Hematopoietic multipotent progenitor cell (in vitro differentiated cells): ENCODE results near the gene ZFYVE21.

DNA sequence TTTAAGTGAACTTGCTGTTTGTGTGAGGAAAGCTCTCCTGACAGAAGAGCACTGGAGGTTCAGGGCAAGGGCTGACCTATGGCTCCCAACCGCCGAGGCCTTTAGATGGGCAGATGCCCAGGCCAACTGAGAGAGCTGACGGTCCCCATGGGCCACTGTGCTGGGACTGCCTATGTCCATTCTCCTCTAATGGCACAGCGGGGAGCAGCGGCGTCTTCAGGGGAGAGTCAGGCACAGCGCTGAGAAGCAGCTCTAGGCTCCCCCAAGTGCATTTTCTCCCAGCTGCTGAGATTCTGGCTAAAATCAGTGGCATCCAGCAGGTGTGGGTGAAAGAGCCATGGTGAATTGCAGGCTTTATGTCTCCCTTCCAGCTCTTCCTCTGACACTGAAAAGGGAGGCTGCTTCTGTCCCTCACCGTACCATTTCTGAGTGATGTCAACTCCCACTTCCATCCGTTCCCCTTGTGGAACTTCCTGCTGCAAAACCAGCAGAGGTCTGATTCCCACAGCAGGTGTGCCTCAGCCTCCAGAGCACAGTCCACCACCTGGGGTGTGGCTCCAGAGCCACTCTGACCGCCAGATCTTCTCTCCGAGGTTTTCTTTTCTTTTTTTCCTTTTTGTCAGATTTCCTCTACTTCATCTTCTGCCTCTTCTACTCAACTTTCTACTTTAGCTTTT, 62.8 kb downstream of the CDC42BPB start:
- CAGE, long polyA plus RNA = no peak

- CAGE, long polyA plus RNA = start-site peak on the plus strand at chr14:103123669-103123739, 21 reads
Observed at GRCh38 chr14:103123649-103124033, 380 bp downstream of the TNFAIP2 start.

- CAGE, long polyA plus RNA = no peak
Observed at GRCh38 chr14:103125007-103125501, 1.8 kb downstream of the TNFAIP2 start.

GRCh38 chr14:103209979-103210456, 86.8 kb downstream of the TNFAIP2 start:
- CAGE, long polyA plus RNA = no peak

DNA sequence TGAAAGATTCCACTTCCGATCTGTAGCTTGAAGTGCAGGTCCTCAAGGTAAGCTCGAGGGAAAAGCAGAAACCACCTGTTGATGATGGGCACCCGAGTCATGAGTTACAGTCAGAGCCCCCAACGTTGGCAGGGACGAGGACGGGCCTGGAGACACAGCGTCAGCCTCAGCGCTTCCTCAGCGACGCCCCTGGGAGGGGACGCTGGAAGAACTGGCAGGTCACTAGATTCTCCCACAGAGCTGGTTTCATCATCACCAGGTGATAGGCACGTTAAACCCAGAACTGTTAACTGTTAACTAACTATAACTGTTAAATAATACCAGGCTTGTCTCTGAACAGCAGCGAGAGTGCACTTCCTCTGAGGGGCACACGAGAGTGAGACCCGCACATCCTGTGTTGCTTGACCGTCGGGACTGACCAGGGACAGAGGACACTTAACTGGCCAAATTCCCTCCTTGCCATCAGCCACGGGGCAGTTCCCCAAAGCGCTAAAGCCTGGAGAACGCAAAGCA, 101.9 kb downstream of the TNFAIP2 start:
- CAGE, long polyA plus RNA = no peak

- CAGE, long polyA plus RNA = no peak
Observed at GRCh38 chr14:103338127-103338897, 4.3 kb downstream of the EIF5 start.

- CAGE, long polyA plus RNA = no peak
Observed at GRCh38 chr14:103395360-103395595, 10.1 kb downstream of the MARK3 start.

DNA sequence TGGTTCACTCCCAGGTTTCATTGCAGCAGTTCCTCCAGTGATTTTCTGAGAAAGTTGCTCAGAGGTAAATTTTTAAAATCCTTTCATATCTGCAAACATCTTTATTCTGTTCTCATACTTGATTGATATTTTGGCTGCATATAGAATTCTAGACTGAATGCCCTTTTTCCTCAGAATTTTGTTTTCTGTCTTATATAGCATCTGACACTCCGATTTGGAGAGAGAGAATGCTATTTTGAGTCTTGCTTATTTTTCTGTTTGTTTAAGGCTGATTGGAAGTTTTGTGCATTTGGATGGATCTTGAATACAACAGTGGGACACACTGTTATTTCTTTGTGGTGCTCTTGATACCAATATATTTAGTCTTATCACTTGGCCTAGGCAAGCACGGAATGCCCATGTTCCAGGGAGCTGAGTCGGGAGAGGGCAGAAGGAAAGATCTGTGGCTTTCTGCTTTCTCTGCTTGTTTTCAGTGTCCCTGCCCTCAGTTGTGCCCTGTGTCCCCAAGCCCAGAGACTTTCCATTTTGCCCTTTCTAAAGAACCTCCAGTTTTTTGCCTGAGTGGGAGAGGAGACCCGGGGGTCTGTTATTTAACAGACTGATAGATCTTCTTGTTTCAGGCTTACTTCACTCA, 10.5 kb downstream of the MARK3 start:
- CAGE, long polyA plus RNA = no peak

DNA sequence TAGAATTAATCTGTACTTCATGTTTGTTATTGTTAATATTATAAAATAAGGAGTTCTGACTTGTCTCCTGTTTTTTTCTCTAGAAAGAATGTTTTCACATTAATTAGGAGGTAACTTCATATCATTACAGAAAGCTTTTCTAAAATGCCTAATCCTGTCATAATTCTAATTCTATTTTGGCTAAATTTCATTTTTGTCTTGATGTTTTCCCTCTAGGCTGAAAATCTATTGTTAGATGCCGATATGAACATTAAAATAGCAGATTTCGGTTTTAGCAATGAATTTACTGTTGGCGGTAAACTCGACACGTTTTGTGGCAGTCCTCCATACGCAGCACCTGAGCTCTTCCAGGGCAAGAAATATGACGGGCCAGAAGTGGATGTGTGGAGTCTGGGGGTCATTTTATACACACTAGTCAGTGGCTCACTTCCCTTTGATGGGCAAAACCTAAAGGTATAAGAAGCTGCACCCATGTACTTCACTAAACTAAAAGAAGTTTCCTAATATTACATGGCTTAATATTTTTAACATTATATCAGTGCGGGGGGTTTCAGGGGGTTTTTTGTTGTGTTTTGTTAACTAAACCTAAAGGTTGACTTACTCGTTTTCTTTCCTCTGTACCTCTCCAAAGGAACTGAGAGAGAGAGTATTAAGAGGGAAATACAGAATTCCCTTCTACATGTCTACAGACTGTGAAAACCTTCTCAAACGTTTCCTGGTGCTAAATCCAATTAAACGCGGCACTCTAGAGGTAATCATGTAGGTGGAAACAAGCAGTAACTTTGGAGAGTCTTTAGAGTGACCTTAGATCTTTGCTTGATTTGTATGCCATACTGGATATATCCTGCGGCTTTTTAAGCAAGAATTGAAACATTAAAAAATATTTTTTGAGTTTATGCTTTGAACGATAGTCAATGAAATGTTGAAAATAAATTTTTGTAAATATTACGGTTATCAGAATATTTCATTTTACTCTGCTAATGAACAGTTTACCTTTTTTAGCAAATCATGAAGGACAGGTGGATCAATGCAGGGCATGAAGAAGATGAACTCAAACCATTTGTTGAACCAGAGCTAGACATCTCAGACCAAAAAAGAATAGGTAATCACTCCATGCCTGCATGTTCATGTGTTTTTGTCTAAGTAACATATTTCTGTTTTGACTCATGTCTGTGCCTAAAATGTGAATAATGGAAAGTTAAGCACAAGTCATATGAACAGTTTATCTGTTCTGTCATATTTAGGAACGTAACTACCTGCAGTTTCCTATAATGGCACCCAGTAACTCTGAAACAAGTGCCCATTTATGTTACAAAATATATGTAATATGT, 56.8 kb downstream of the CKB start:
- CAGE, long polyA plus RNA = no peak

DNA sequence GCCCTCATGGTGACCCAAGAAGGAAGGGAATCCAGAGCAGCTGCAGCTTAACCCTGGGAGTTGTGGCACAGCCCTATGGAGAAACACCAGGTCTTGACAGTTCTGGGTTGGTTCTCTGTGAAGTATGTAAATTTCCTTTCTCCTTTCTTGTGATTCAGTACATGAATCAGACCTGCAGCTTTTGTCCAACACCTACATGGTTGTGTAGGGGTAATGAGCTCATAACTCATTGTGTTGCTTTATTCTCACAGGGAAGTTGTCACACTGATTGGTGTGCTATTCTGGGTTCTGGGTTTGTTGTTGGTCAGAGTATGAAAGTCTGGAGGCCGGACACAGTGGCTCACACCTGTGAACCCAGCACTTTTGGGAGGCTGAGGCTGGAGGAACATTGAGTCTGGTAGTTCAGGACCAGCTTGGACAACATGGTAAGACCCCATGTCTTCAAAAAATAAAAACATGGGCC, 18.6 kb downstream of the CKB start:
- CAGE, long polyA plus RNA = no peak

- CAGE, long polyA plus RNA = no peak
Observed at GRCh38 chr14:103543131-103543689, 14.2 kb downstream of the TRMT61A start.

- CAGE, long polyA plus RNA = no peak
Observed at GRCh38 chr14:103576402-103577128, 13.8 kb downstream of the COA8 start.

- CAGE, long polyA plus RNA = no peak
Observed at GRCh38 chr14:103715583-103716057, at the start of gene ZFYVE21. TSS of gene ZFYVE21 (plus strand) at chr14:103715810.

DNA sequence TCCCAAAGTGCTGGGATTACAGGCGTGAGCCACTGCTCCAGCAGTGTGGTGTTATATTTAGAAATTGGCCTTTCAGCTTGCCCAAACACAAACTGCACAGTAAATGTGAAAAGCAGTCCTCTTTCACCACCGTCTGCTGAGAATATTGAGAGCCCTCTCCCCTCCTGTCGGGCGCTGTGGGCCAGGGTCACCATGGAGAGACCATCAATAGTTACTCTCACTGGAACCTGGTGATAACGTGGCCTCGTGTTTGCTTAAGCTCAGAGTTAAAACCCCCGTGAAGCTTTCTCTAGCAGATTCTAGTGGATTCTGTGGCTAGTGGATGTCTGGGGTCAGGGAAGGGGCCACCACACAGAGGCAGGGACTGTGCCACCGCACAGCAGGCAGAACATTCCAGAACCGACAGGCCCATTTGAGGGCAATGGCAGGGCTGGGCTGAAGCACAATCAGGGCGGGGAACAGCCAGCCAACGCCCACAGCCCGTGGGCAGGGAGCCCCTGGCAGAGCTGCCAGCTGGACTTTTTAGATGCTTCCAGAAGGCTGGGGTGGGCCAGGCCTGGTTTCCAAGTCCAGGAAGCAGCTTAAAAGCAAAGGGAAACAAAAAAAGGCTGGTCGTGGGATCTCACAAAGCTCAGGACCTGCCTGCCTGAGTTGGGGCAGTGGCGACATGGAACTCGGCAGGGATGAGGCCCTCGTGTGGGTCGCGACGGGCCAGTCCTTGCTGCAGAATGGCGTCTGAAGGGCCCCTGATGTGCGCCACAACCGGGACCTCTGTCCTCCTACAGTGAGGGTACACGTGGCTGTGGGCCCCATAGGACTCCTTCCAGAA, 7.5 kb downstream of the ZFYVE21 start:
- CAGE, long polyA plus RNA = no peak

- CAGE, long polyA plus RNA = no peak
Observed at GRCh38 chr14:103734039-103734639, 18.5 kb downstream of the ZFYVE21 start.

GRCh38 chr14:103765493-103766103, 50.0 kb downstream of the ZFYVE21 start:
- CAGE, long polyA plus RNA = no peak

DNA sequence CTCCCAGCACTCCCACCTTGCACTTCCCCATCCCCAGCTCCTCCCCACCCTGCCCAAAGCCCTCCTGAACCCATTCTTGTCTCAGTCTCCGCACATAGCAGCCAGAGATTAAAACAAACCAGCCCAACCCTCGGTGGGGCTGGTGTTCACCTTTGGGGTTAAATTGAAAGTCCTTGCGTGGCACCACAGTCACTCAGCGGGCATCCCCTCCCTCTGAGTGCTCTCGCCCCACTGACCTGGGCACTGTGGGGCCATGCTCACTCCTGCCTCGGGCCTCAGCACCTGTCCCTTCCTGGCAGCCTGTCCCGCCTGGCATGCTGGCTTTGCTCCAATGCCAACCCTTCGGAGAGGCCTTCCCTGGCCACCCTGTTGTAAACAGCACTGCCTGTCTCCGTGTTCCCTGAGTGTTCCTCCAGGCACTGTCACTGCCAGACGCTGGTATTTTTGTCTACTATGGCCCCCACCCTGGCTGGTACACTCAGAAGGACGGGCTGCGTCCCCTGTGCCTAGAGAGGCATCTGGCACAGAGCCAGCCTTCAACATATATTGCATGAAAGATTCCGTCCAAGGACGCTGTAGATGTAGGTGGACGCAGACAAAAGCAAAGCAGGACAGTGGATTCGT, 2.8 kb upstream of the ASPG start:
- CAGE, long polyA plus RNA = no peak

DNA sequence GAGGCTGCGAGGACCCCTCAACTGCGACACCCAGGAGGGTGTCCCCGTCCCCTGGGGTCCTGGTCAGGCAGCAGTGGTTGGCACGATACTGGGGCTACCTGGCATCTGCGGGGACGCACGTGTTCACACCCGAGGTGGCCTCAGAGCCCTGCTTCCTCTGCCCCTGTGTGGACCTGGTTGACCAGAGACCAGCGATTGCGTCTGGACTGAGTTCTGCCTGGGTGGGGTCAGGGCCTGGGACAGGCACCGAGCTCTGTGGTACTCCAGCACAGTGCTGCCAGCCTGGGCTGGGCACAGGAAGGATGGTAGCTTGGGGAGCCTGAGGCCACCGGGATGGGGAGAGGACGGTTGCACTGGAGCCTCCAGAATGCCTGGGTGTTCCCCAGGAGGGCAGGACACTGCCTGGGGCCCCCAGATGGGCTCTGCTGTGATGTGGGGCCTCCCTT, 768 bp downstream of the ASPG start:
- CAGE, long polyA plus RNA = no peak

- CAGE, long polyA plus RNA = no peak
Observed at GRCh38 chr14:104240153-104240941, 102.0 kb downstream of the KIF26A start.

DNA sequence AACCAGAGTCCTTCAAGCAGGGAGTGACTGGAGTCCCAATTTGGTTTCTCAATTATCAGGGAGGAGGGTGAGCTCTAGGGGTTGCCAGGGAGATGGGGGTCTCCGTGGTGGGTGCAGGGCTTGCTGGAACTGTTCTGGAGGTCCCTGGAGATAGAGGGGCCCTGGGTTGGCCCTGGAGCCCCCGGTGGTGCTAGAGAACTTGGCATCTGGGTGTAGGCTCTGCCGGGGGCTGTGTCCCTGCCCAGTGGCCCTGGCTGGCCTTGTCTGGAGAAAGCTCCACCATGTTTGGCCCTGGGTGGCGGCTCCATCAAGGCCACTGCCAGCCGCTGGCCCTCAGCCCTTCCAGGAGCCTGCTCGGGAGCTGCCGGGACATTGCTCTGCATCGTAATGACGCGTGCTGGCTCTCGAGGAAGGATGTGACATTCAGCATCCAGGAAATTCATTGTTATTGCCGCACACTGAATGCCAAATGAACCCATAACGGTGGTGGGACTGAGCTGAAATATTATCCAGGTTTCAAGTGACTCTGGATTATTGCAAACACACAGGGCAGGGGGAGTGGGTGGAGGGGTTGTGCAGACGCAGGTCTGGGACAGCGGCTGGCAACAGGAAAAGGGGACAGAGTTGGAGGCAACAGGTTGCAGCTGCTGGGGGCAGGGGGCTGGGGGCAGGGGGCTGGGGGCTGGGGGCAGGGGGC, 215.9 kb downstream of the KIF26A start:
- CAGE, long polyA plus RNA = no peak